LHCN-M2 (cell line): ENCODE measurements around a stretch of chr4.

DNA sequence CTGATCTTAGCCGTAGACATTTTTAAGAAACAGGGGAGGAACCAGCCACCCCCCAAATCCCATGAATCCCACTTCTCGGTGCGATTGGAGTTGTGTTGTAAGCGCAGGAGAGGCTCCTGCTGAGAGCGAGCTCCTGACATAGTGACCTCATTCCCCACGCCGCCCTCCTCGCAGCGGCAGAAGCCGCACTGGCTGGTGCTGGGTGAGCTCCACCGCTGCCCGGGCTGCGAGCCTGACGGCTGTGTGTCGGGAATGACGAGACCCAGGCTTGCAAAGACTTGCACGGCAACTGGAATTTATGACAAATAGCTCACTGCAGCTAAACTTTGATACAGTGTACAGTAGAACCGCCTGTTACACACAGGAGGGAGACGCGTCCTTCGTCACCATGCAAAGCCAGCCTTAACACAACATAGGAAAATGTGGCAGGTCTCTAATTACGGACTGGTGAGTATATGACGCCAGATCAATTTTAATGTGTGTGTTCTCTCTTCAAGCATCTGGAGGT, 82.4 kb downstream of the STOX2 start:
- RAMPAGE, long total RNA = no peak

GRCh38 chr4:184017120-184017405, 112.0 kb downstream of the STOX2 start:
- RAMPAGE, long total RNA = no peak

- RAMPAGE, long total RNA = no peak
Observed at GRCh38 chr4:184264218-184264735, 46.6 kb upstream of the ENPP6 start.

GRCh38 chr4:184282070-184282891, 64.6 kb upstream of the ENPP6 start:
- RAMPAGE, long total RNA = no peak

DNA sequence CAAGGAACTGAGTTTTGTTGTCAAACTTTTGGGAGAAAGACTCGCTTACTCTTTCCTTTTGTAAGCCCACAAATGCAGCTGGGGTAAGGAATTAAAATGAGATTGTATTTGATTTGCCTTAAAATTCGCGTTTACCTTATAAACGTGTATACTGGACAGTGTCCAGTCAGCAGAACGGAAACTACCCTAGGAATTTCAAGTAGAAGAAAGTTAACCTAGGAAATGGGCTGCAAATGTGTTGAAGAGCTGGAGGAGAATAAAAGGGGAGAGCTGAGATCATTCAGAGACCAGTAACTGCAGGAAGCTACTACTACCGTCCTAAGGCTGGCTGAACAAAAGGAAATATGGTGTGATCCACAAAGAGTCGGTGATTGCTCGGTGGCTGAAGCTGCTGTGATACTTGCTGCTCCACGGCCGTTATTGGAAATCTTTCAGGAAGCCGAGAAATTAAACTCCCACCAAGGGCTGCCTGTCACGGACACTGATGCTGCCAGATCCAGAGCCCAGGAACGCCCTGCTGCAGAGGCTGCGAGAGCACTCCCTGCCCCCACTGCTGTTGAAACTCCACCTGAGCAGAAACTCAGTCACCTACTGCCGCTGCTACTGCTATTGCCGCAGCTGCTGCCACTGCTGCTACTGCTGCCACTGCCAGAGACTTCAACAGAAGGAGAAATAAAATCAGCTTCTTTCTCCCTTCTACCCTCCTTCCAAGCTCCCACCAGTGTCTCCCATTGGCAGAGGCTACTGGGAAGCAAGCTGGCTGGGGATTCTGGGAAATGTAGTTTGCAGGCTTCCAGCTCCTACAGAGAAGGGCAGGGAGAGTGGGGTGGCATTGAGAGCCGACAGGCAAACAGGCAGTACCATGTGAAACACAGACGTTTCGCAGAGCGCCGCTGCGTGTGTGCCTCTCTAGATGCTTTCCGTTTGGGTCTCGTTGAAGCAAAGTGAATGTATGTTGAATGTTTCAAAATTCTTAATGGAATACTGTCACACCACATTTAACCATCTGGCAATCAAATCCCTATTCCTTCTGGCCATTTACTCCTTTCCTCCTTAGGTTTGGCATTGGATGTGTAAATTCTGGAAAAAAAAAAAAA, 125.9 kb upstream of the ENPP6 start:
- RAMPAGE, long total RNA = no peak

DNA sequence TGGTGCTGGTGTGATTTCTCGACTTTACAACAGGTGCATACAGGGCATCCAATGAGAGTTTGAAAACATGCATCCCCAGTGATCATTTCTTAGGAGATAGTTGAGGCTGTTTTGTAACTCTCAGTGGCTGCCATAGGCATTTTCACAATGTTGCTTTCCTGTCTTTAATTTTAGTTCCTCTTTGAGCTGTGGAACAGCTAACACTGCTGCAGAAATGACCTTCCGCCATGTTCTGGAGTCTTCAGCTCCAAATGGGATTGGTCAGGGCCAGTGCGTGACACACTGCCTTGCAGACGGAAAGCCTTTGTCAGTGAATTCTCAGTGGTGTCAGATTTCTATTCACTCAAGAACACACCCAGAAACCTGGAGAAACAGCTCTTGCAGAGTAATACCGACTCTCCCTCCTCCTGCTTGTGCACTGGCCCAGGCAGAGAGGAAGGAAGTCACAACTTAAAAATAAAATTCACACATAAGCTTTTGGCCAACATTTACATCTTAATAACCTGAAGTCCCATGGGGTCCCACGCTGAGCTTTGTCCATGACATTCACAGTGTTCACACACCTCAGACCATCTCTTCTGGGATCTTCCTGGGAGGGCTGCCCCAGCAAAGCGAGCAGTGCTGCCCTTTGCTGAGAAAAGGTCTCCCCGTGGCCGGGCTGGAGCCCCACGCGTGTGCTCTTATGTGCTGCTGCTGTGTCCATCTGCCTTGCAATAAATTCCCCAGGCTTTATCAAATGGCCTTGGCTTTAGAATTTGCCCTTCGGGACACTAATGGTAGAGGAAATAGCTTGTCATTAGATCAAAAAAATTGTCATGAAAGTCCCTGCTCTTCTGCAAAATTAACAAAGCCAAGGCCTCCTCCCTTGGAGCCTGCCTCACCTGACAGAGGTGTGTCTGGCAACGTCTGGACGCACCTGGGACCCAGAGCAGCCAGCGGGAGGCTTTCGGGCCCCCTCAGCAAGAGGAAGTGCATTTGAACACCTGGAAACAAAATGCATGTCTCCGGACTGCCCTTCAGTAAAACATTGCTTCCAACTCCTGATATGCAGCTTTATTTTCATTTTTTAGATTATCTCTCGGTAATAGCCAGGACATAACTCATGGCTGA, 126.8 kb downstream of the IRF2 start:
- RAMPAGE, long total RNA = no peak

DNA sequence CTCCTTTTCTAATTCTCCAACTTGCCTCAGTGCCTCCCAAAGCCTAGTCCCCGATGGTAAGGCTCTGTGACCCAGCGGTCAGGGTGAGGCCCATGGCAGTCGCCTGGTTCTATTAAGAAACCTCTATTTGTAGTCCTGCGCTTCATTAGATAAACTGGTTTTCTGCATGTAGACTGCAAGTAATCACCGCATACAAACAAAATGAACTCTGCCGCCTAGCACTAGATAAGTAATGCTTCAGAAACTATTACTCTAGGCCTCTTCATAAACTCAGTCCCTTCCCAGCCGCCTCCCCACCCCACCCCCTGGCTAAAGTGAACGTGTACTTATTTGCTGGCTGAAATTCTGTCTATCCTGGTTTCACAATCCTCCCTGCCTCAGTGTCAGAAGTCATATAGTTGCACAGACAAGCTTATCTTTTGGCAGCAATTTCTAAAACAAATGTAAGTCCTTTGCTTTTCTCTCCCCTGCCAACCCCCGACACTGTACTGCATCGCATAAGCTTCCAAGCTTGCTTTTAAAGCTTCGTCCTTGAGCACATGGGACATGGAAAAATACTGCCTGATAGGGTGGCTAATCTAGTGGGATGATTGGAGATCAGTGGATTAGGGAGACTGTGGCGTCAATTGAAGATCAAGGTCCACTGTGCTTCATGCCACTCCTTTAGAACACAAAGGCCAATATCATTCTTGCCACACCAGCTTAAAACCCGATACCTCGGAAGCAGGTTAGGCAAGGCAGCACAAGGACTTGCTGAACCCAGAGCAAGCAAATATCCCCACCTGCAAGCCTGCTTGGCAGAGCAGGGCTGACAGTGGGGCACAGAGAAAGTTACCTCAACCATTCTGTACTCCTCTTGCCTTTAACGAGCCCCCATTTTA, 125.8 kb downstream of the IRF2 start:
- RAMPAGE, long total RNA = no peak

DNA sequence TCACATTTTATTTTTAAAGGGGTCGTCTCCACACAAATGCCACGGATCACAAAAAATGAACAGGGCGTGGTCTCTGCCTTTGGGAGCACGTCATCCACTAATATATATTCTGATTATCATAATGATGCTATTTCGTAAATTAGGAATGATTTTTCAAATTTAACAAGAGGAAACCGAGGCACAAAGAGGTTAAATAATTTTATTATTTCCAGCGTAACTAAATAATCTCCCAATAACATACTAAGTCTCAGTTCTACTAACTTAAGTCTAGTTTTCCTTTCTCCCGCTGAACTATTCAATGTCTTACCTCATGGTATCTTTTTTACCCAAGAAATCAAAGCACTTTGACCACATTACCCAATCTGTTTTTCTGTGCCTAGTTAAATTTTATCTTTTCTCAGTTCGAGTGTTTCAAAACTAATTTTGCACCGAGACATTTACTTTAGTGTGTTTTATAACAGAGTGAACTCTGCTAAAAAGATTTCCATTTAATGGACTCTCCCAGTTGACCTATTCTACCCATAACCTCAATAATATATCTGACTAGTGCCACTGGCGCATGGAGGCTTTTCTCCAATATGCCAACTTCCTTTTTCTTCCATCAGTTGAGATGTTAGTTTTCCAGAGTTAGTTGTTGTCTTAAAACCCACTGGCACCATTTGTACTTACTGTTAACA, 67.5 kb upstream of the IRF2 start:
- RAMPAGE, long total RNA = no peak

DNA sequence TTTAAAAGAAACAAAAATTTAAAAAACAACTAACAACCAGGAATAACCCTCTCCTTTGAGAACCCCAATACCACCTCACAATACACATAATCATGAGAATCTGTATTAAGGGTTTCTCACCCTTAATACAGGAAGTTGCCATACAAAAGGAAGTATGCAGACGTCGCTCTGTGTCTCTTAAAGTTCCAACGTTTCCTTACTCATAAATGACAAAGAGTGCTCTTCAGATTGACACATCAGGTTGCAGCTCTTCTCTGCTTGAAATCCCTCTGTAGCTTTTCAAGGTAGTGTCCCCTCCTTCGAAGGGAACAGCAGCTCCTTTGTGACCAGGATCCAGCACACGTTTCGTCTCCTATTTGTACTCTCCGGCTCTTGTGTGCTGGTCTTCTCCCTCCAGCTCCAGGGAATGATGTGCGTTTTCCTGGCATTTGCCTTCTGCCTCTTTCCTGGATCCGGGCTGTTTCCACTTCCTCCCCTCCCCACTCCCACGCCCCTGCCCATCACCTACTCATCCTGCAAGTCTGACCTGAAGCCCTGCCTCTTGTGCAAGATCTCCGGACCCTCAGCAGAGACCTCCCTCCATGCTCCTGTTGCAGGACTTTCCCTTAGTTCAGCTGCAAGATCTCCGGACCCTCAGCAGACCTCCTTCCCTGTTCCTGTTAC, 74.1 kb upstream of the IRF2 start:
- RAMPAGE, long total RNA = no peak

DNA sequence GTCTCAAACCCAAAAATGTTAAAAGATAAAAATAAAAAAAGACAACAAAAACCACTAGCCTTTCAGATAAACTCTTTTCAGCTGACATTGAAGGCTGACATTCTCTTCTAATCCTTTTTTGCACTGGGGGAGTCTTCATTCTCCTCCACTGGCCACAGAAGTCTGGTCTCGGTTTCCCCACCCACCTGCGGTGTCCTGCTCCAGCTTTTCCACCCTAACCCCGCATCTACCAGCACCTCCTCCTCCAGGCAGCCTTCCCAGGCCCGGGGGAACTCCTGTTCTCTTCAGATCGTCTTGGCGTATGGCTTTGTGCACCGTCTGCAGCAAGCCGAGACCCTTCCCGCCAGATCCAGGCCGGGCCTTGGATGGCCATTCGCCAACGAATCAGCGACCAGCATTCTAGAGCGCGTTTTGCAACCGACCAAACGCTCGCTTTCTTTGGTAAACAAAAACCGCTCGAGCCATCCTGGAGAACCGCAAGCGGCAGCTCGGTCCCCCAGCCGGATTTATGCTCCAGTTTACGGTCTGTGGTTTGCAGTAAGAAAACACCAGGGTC, 756 bp downstream of the CENPU start:
- RAMPAGE, long total RNA = no peak

DNA sequence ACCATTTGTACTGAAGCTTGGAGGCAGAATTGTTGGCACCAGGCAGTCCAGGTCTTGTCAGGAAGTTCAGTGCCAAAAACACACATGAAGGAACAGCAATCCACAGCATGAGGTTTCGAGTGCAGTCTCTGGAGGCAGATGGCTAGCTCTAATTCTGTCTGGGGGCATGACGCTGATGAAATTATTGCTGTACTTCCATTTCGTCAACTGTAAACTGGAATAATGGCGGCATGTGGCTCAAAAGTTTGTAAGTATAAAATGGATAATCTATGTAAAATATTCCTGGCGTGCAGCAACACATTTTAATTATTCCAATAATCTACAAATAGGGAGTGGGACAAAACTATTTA, 18.7 kb upstream of the CENPU start:
- RAMPAGE, long total RNA = no peak

DNA sequence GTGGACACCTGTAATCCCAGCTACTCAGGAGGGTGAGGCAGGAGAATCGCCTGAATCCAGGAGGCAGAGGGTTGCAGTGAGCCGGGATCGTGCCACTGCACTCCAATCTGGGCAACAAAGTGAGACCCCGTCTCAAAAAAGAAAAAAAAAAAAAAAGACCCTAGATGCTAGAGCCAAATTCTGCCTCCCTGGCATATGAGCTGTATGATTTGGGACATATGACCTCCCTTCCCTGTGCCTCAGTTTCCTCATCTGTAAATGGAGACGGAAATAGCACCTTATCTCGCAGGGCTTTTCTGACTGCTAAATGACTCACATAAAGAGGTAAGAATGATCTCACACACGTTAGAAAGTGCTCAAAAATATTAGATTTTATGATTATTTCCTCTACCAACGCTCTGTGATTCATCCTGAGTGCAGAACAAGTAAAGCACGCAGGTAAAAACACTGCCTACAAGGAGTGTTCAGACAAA, 21.3 kb downstream of the ACSL1 start:
- RAMPAGE, long total RNA = no peak

GRCh38 chr4:184805193-184805984, 20.4 kb downstream of the ACSL1 start:
- RAMPAGE, long total RNA = no peak

GRCh38 chr4:184808173-184809202, 17.3 kb downstream of the ACSL1 start:
- RAMPAGE, long total RNA = no peak

GRCh38 chr4:184824016-184824516, 1.7 kb downstream of the ACSL1 start:
- RAMPAGE, long total RNA = no peak

- RAMPAGE, long total RNA = no peak
Observed at GRCh38 chr4:184859934-184860693, 34.3 kb upstream of the ACSL1 start.

- RAMPAGE, long total RNA = no peak
Observed at GRCh38 chr4:184897711-184898754, 72.3 kb upstream of the ACSL1 start.

DNA sequence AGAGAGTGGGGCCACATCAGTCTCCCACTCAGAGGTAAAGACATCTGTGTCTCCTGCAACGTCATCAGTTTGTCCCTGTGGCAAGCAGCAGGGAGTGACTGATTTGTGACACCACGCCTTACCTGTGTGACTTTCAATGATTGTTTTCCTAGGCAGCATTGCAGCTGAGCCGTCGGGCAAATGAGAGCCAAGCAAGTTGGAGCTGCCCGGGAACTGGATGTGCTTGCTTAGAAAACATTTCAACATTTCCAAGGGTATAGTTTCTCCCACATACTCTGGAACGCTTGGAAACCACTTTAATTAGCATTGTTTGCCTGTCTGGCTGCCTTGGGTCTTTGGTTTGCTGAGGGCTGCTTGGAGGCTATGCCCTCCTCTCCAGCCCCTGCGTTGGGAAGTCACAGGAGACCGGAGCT, 29.6 kb upstream of the HELT start:
- RAMPAGE, long total RNA = no peak

GRCh38 chr4:185005026-185005570, 13.2 kb upstream of the HELT start:
- RAMPAGE, long total RNA = no peak

GRCh38 chr4:185018669-185019009, 349 bp downstream of the HELT start:
- RAMPAGE, long total RNA = no peak